GM12891 (cell line): ENCODE data around the gene MYO1E.

- RRBS = no CpG with 5 or more reads among the region's 6 CpGs
These were observed 53.5 kb downstream of the LDHAL6B start for GRCh38 chr15:59260117-59260601.

DNA sequence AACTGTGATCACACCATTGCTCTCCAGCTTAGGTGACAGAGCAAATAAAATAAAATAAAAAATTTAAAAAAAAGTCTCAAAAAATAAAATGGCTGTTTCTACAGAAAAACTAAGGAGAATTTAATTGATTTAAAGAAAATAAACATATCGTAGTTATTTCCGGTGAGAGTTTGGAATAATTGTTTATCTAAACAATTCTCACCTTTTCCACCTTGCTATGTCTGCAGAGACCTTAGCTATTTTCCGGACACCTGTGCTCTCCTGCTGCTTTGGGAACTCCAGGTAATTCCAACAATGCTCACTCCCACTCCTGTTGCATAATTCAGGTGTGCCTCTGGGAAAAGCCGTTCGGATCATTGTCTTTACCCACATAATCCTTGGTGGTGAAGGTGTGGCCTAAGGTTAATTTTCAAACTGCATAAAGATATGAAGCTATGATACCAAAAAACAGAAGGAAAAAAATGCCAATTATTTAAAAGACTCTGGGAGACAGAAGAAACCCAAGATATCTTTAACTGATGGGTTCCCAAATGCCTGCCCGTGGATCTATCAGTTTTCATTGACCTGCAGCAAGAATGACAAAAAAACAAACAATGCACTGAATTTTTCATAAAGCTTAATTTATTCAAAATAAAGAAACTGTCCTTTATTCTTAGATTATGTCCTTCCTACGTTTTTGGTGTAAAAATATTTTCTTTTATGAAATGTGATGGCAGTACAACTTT lies 59.4 kb downstream of the LDHAL6B start:
- RRBS = 100% methylated on average over 1 of the region's 7 CpGs

DNA sequence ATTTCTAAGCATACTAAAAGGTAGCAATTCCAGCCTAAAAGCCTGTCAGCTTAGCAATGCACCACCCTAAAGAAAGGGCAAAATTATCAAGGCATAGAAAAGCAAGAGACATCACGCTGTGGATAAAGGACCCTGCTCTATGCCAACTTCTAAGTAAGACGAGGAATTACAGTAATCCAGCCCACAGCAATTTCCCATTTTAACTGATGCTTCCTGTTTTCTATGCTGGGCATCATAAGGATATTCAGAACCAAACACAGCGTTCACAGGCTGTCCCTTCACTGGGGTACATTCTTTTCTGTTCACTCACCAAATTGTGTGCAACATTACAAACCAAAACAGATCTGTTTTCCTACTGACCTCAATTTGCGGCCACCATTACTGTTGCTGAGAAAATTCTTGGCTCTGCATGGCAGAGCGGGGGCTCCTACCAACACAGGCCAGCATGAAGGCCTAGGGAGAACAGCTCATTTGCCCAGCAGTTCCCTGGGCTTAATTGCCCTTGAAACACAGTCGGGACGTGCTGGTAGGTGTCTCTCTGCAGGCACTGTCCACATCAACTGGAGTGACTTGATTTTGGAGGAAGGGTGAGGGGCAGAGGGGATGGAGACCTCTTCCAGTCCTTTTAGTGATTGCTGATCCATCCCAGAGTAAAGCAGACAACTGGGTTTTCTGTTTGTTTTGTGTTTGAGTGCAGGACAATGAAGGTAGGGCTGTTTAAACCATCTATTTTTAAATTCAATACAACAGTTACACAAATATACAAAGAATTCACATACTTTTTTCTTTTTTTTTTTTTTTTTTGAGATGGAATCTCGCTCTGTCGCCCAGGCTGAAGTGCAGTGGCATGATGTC lies 76.4 kb downstream of the MYO1E start:
- RRBS = no CpG with 5 or more reads among the region's 9 CpGs

GRCh38 chr15:59336530-59337489 lies 35.9 kb downstream of the MYO1E start:
- RRBS = no CpG with 5 or more reads among the region's 10 CpGs

- RRBS = no CpG with 5 or more reads among the region's 6 CpGs
These were observed 28.9 kb downstream of the MYO1E start for GRCh38 chr15:59343661-59344352.

DNA sequence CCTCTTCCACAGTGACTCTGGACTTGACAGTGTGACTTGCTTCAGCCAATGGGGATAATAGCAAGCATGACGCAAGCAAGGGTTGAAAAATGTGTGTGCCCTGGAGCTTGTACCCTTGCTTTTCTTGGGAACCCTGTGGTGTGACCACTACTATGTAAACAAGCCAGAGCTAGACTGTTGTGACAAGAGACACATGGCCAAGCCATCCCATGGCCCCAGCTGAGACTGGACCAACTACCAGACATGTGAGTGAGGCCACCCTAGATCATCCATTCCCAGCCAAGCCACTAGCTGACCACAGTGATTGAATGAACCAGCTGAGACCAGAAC lies 11.8 kb downstream of the MYO1E start:
- RRBS = no CpG with 5 or more reads among the region's 1 CpG

DNA sequence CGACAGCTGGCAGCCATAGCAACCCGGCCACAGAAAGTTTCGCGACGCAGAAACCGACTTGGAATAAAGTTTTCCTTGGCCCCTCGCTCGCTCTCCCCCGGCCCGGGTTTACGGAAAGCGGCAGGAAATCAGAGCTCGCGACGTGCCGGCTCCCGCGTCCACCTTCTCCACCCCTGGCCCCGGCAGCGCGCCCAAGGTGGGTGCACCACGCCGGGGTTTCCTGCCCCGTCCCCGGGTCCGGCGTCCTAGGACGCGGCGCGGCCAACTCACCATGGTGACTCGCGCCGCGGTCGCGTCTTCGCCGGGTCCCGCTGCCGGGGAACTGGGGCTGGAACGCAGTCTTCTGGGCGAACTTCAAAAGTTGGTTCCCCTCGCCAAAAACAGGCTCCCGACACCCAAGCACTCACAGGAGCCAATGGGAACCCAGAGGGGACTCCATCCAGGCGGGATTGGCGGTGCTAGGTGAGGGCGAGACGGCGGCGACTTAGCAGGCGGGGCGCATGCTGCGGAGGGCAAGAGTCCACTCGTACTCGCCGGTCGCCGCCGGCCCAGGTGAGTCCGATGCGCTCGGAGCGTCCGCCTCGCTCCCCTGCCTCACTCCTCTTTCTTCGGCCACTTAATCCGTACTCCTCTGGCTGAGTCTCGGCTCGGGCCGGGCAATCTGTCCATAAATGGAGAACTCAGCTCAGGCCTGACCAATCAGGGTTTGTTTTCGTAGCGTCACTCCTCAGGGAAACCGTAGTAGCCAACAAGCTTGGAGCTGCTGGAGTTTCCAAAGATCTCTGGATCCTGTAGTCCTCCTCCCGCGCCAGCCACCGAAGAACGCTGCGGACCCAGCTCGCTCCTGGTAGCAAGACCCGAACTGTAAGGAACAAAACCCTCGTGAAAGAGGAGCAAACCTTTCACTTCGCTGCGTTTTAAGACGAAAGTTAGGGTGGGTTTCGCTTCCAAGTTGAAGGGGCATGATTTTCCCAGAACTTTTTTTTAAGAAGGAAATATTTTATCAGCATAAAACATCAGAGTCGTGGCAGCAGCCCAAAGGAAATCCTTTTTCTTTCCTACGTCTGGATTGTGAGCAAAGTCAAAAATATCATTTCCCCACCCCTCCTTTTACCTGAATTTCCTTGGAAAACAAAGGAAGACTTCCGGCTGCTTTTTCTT lies at the start of gene MYO1E:
Gene MYO1E, minus strand, starts transcription at position 644 of the 1,161 bp plus-strand sequence.
- RRBS = under 1% methylated on average over 18 of the region's 89 CpGs

DNA sequence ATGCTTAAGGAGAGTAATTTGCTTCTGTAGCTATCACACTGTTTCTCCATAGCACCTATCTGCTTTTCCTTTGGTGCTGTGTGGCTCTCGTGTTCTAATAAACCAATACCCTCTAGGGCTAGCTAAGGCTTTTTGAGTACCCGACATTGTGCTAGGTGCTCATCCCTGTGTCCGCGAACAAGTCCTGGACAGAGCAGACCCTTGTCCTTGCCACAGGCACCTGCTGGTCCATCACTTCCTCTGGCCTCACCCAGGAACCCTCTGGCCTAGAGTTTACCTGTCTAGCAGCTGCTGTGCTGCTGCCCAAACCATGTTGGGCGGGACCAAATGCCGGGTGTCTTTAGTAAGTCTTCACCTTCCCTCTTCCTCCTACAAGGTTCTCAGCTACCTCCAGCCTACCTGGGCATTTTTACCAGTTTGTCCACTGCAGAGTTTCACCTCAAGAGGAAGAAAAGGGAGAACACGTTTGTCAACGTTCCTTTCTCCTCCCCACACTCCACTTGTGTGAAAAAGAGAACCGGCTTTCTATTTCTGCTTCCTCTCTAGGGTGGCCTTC lies 80.6 kb upstream of the GCNT3 start:
- RRBS = no CpG with 5 or more reads among the region's 9 CpGs

DNA sequence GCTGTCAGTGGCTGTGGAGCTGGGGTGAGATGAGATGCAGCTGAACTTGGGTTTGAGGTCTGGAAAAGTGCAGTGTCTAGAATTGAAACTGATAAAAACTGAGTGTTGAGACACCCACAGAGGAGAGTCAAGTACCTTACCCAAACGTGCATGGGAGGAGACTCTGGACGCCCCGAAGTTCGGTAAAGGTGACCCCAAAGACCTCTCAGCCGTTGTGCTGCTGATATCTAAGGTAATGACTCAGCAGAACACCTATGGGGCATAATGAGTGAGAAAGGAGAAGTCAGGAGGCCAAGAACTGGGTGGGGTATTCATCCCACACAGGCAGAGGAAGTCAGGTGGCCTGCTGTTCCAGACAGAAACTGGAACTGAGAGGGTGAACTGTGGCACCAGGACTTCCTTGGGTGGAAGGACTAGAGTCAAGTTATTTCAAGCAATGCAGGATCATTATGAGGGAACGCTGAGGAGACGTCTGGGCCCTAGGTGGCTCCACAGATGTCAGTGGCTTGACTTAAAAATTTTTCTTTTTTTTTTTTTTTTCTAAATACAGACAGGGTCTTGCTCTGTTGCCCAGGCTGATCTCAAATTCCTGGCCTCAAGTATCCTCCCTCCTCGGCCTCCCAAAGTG lies 67.7 kb upstream of the GCNT3 start:
- RRBS = no CpG with 5 or more reads among the region's 8 CpGs

- RRBS = no CpG with 5 or more reads among the region's 6 CpGs
These were observed 20.3 kb upstream of the GCNT3 start for GRCh38 chr15:59591138-59591872.

DNA sequence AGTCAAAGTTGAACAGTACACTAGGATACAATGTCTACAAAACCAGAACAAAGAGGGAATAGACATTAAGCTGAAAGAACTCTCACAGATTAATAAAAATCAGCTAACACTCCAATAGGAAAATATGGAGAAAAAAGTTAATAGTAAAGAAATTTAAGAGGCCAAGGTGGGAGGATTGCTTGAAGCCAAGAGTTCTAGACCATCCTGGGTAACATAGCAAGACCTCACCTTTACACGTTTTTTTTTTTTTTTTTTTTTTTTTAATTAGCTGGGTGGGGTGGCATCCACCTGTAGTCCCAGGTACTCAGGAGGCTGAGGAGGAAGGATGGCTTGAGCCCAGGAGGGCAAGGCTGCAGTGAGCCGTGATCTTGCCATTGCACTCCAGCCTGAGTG lies 18.4 kb upstream of the GCNT3 start:
- RRBS = no CpG with 5 or more reads among the region's 2 CpGs

DNA sequence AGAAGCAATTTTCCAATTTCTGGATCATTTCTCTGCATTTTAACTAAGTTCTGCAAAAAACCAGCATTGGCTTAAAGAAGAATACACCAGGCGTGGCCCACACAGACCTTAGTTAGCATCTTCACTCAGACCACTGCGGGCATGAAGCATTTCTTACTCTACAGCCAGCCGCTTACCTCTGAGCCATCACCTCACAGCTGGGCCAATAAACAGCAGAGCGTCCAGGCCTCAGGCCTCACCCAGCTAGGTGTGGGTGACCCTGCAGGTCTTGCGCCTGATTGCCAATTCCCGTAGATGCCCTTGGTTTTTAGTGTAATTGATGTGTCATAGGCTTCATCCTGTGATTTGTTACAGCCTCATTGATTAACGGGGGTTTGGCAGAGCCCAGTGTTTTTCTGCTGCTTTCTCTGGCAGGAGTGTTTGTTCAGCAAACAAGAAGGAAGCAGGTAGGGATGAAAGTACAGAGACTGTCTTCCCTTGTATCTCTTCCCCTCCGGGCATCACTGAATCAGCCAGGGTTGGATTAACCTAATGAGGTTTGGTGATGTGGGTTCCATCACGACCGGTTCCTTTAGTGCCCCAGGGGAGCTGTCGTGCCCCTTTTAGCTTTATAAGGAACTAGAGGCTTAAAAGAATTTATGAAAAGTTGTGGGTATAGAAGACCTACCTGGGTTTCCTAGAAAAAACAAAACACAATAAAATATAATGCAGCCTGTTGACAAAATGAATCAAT lies 49.6 kb upstream of the BNIP2 start:
- RRBS = 80% methylated on average over 3 of the region's 11 CpGs

DNA sequence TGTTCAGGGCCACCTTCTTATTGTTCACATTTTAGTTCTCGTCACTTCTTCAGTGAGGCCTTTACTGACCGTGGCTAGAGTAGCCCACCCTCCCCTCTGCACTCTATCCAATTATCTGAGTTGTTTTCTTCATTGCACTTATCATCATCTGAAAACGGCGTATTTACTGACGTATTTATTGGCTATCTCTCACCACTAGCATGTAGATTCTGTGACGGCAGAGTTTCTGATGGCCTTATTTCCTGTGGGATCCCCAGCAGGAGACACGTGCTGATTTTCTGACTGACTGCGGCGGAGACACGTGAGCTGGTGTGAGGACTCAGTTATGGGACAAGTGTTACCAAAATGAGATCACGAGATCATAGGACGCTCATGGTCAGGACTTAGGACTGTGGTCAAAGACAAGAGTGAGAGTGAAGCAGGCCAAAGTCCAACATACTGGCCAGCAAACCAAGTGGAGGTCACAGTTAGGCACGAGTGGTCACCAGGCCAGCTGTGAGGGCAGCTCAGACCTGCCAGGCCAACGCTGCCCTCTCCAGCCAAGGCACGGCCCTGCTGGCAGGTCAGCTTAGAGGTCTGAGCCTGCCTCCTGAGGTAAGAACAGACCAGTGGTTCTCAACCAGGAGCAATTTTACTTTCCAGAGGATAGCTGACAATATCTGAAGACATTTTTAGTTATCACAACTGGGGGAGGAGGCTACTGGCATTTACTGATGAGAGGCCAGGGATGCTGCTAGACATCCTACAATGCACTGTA lies 50.6 kb upstream of the BNIP2 start:
- RRBS = no CpG with 5 or more reads among the region's 15 CpGs

- RRBS = no CpG with 5 or more reads among the region's 19 CpGs
These were observed 50.9 kb downstream of the ANXA2 start for GRCh38 chr15:60346425-60347683.

DNA sequence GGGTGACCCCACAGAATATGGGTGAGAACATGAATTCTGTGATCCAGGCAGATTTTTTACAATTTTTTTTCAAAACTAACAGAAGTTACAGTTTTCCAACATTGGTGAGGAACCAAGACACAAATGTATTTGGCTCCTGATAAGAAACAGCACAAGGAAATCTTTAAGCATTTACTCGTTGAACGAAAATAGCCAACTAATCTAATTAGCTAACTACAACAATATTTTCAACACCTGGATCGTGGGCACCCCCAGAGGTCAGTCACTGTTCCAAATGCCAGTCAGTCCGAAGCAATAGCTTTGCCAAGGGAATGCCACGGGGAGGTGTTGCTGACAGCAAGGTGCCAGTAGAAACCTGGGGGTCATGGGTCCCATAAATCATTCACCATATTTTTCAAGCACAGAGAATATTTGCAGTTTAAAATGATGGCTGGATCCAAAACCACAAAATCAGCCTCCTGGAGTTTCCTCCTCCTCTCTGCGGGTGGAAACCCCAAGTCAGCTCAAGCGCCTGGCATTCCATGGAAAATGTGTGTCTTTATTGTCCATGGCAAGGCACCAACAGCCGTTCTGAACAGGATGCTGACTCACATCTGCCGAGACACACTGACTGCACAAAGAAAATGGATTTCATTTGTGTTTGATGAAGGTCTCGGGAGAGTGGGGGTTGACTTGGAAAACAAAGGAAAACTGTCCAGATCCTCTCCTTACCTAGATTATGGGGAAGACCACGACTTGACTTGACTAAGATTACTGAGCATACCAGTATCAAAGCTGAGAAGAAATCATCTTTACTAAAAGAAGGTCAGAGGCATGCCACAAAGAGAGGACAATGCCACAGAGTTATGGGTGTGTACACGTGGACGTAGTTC lies 26.6 kb downstream of the ANXA2 start:
- RRBS = no CpG with 5 or more reads among the region's 13 CpGs

- RRBS = no CpG with 5 or more reads among the region's 14 CpGs
These were observed 21.1 kb downstream of the ANXA2 start for GRCh38 chr15:60376525-60377274.

DNA sequence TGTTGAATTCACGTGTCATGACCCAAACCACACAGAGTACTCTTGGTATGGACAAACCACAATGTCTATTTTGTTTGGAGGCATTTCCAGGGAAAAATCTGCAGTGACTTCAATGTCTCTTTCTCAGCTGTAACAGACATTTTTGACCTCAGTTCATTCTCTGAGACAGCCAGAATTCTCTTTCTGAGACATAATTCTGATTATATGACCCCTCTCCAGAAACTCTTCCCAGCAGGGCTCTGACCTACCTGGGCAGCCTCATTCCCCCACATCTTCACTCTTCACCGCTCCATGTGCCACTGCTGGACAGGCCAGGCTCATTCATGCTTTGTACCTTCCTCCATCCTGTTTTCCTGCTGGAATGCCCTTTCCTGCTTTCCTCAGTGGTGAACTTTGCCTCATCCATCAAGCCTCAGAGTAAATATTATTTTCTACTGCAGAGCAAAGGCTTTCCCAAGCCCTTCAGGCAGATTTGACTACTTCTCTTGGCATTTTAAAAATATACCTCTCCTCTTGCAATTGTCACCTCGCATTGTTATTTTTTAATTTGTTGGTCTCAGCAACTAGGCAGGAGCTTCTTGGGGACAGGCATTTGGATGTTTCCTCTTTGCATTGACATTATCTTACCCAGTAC lies 4.9 kb upstream of the ANXA2 start:
- RRBS = no CpG with 5 or more reads among the region's 3 CpGs

- RRBS = no CpG with 5 or more reads among the region's 5 CpGs
These were observed 16.5 kb upstream of the ICE2 start for GRCh38 chr15:60495453-60495775.

DNA sequence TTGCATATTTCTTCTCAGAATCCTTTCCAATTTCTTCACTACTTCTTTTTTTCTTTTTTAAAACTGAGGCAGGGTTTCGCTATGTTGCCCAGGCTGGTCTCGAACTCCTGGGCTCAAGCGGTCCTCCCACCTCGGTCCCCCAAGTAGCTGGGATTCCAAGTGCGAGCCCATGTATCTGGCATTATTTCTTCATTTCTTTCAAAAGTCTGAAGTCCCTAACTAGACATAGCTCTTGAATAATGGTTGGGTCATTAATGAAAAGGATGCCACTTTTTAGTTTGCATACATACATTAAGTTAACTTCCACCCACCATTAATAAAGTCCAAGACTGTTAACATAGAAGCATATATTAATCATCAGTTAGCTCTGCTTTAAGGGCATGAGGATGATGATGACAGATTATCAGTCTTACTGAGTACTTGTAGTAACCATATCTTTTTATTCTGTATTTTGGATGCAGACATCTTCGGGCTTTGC lies 39.1 kb upstream of the ICE2 start:
- RRBS = no CpG with 5 or more reads among the region's 6 CpGs

GRCh38 chr15:60573650-60574491 lies 94.9 kb upstream of the ICE2 start:
- RRBS = no CpG with 5 or more reads among the region's 7 CpGs